Pulmonary lymph node (tissue), 1 donor: ENCODE measurements around the gene TP53AIP1.

DNA sequence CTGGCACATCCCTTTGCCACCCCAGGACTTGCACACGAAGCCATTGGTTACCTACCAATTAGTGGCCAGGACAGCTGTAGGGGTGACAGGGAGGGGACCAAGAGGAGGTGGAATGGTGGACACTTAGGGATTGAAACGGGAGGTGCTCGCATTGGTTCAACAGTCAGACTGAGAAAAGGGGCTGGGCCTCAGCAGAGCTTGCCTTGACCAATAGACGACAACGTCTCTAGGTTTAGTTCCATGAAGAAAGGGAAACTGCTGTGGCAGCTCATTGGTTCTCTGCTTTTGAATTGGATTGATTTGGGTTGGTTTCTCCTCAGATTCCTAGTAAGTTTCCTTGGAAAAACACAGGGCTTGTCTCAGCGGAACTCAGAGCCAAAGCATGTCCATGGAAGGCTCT, 78.0 kb downstream of the ST3GAL4 start:
- PRO-cap = no peak

DNA sequence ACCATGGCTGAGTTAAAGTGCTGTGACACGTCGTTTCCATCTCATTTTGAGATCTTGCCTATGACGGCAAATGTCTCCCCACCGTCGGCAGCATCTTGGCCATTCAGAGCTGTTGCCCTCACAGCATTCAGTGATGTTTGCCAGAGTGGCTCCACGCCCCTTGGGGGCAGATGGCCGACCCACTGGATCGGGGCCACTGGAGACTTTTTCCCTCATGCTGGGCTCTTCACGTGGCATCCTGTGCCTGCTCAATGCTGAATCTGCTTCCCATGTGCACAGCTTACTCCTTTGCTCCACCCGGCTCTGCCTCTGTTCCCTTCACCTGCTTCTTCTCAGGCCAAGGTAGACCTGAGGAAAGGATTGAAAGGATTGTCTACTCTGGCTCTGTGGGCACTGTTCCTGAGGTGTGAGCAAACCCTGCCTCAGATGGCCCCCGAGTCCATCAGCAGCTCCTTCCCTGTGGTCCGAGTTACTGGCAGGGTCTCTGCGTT, 314.9 kb downstream of the KIRREL3 start:
- PRO-cap = no peak

- PRO-cap = bidirectional peak, plus-strand start at chr11:128319125, minus-strand start at chr11:128318977
These were observed 268.5 kb downstream of the ETS1 start for GRCh38 chr11:128318823-128319338.

DNA sequence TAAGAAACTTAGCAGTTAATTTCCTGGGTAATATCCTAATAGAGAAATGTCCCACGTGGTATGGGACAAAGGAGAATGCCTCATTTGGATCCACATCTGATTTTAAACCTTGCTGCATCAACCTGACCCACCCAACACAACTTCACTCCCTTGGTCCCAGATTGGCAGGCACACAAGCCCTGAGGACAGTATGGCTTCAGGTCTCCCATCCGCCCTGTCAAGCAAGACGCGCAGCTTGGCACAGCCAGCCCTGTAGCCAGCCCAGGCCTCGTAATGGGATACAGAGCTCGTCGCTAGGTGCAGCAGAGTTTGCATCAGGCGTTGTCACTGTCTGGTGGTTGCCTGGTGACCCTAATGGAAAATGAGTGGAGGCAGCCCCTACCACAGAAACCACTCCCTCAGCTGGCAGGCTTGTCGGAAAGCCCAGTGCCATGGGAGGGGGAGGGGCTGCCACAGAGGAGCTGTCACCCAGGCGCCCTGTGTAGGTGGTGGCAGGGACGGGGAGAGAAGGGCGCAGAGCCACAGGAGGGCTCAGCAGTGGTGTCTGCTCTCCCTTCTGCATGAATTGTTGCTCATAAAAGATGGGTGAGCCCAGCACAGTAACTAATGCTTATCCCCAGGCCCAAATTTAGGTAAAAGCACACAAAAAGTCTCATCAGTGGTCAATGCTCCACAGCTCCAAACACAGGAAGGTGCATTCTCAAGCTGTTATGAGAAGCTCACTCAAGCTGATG, 164.8 kb downstream of the ETS1 start:
- PRO-cap = bidirectional peak, plus-strand start at position 494 of the sequence, minus-strand start at position 329 of the sequence

- PRO-cap = no peak
These were observed 163.2 kb downstream of the ETS1 start for GRCh38 chr11:128424146-128424646.

- PRO-cap = unidirectional peak, plus-strand start at chr11:128451947
These were observed 135.8 kb downstream of the ETS1 start for GRCh38 chr11:128451367-128452175.

DNA sequence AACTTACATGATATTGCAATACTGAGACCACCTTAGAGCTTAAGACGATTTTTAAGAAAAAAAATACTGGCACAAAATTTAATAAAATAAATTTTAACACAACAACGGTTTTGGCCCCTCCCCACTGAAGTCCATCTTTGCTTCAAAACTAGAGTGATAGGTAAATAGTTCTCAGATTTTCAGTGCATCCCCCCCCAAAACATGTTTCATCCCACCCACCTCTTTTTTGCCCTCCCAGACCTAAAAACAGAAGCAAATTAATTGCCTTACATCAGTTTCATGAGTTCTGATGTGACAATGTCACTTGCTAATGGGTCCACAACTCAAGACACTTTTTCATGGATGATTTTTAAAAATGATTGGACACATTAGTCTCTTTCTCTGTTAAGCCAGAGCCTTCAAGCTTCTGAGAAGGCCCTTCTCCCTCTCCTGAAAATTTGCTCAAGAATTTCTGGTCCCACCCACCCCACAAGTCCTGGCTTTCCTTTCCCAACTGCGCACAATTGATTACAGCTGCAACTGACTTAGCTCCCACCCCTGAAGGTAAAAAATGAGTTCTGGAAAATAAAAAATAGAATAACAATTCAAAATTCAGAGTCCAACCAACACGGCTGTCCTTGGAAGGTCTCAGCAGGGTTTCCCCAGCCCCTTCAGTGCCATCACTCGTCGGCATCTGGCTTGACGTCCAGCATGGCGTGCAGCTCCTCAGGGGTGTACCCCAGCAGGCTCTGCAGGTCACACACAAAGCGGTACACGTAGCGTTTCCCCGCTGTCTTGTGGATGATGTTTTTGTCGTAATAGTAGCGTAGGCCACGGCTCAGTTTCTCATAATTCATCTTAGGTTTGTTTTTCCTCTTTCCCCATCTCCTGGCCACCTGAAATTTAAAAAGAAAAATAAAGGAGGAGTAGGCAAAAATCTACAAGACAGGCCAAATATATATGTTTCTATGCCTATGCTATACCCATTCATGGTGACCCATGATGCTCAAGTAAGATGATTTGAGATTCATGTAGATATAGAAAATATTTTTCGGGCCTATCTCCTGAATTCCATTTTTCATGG, 125.3 kb downstream of the ETS1 start:
- PRO-cap = no peak

DNA sequence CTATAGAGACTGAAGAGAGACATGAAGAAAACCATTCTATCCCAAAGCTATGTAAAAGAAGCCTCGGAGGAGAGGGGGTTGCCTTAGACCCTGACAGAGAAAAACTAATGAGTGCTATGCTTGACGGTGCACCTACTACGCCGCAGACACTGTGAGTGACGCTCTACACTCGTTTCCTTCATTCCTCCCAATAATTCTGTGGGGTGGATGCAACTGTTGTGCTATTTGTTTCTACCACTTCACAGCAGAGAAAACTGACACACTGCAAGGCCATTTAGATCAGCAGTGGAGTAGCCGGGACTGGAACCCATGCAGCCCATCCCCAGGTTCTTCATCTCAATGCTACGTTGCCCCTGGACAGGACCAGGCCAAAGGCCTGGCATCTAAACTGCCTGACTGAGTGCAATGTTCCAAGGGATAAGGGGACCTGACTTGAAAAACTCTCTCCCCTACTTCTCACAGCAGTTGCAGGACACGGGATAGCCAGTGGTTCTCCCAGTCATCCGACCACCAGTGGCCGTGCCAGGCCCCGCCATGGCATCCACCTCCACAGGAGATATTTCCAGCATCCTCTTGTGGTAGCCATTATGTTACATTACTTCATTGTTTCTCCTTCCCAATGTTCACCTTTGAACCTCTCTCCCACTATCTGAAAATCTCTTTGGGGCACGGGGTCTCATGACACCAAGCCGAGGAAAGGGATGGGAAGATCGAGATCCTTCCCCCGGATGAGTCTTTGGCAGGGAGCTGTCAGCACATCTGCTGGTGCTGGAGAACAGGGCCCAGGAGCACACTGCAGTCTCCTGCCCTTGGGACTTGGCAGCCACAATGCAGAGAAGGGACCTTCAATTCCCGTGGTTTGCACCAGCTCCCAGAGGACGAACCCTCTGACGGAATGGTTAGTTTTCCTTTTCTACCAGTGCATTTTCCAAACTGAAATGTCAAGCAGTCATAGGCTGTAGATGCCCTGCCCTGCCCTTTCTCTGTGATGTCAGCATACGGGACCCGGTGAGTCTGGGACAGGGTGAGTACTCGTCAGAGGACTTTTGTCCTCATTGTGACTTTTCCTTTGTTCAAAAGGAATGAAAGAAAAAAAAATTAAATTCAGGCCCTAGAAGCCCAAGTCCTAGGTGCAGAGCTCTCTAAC, 121.4 kb downstream of the ETS1 start:
- PRO-cap = bidirectional peak, plus-strand start at position 190 of the sequence, minus-strand start at position 106 of the sequence; bidirectional peak, plus-strand start at position 1,011 of the sequence, minus-strand start at position 699 of the sequence

GRCh38 chr11:128469146-128469608, 118.2 kb downstream of the ETS1 start:
- PRO-cap = no peak

- PRO-cap = bidirectional peak, plus-strand start at chr11:128474797, minus-strand start at chr11:128474726
These were observed 112.7 kb downstream of the ETS1 start for GRCh38 chr11:128474650-128475029.

- PRO-cap = no peak
These were observed 71.6 kb downstream of the ETS1 start for GRCh38 chr11:128515739-128516257.

- PRO-cap = unidirectional peak, minus-strand start at chr11:128544304
These were observed 43.4 kb downstream of the ETS1 start for GRCh38 chr11:128544010-128544383.

GRCh38 chr11:128575990-128576614, 11.3 kb downstream of the ETS1 start:
- PRO-cap = unidirectional peak, minus-strand start at chr11:128576058

DNA sequence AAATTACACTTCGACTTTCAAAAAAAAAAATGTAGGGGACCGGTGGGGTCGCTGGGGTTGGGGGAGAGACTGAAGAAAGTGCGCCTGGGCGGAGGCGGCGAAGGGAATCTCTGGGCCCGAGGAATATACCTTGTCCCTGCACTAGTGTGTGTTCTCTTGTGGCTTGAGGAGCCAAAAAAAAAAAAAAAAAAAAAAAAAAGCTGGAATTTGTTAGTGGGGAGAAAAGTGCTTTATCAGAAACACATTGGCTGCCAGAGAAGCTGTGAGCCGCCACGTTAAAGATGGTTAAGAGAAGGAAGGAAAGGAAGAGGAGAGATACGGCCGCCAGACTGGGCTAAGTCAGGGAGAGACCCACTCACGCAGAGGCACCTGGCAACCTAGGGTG, 8.3 kb upstream of the FLI1 start:
- PRO-cap = no peak

- PRO-cap = no peak
These were observed 15.6 kb downstream of the FLI1 start for GRCh38 chr11:128709367-128710059.

DNA sequence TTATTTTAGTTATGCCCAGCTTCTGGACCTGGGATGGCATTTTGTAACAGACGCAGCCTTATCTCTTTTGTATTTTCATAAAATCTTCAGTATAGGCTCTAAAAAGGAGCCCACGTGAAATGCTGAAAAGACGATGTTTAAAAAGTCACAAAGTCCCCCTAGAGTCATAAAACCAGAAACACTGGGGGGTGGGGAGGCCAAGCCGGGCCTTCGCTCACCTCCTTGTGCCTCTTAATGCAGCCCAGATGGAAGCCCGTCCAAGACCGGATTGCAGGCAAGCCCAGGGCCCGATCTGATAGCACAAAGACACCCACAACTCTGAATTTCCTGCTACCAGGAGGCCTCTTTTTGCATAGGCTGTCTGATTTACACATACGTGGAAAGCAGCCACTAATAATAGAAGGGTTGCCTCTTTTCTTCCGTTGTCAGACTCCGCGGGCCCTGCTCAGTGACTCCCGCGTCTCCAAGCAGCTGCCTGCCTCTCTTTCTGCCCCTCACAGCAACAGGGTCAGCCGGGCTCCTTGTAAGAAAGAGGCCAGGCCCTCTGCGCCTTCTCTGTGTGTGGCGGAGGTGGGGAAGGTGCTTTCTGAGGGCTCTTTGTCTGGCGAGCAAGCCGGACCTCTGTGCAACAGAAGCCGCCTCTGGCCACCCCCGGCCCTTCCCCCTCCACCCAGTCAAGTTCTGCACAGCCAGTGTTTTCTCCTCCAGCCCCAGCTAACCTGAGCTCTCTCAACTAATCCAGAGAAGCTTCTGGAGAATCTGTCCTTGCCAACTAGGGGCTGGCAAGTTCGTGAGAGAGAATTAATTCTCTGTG, 26.6 kb downstream of the FLI1 start:
- PRO-cap = bidirectional peak, plus-strand start at position 425 of the sequence, minus-strand start at position 320 of the sequence

GRCh38 chr11:128728863-128729645, 35.2 kb downstream of the FLI1 start:
- PRO-cap = no peak

- PRO-cap = no peak
These were observed 83.4 kb downstream of the FLI1 start for GRCh38 chr11:128777327-128777546.

GRCh38 chr11:128906259-128906748, 15.1 kb downstream of the KCNJ5 start:
- PRO-cap = no peak

GRCh38 chr11:128942448-128943413, at the start of gene TP53AIP1:
Gene TP53AIP1, minus strand, starts transcription at chr11:128942871.
- PRO-cap = no peak